Bronchus fibroblast of lung (primary cell): ENCODE results near the genes TENM4 and ANKRD42.

- RAMPAGE, long total RNA, result no peak
Measured at GRCh38 chr11:78877522-78877721, 302.8 kb upstream of the NARS2 start.

- RAMPAGE, long total RNA, result no peak
Measured at GRCh38 chr11:79049738-79050272, 391.0 kb downstream of the TENM4 start.

DNA sequence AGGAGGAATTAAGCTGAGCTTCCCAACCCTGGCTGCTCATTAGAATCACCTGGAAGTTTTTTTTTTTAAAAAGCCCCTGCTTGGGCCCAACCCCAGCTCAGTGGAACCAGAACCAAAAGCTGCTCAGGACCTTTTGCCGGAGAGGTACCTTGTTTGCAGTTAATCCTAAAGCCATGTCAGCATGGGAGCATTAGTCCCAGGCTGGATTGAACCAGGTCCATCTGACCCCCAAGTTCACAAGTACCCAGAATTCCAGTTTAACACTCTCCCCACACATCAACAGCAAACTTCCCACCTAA is 243.6 kb downstream of the TENM4 start:
- RAMPAGE, long total RNA, result no peak

GRCh38 chr11:79439182-79439977 is 1.4 kb downstream of the TENM4 start:
- RAMPAGE, long total RNA, result no peak

DNA sequence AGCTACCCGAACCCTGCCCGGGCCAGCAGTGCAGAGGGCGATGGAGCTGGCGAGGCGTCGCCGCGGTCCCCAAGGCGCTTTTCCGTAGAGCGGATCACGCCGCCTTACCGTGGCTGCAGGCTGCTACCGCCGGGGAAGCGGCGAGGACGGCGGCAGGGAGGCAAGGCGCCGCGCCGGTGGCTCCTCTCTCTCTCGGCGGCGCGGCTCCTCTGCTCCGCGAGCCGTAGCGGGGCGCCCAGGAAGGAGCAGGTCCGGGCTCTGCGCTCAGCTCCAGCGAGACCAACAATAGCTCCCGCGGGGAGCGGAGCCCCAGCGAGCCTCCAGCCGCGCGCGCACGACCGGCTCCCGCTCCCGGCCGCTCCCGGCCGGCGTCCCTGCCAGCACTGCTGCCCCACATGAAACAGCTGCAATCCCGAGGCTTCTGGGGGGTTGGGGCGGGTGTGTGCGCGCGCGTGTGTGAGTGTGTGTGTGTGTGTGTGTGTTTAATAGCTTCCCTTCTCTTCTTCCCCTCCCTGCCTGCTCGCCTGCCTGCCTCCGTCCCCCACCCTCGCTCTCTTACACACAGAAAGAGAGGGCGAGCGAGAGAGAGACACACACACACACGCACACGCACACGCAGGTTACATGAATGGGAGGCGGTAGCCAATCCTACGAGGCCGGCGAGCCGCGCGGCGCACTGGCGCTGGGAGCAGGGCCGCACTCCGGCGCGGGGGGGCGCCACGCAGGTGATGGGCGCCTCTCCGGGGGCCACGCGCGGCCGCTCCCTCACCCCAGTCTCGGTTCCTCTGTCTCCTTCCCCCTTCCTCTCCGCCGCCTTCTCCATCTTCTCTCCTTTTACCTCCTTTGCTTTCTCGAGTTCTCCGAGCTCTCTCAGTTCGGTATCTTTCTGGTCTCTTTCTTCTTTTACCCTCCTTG is at the start of gene TENM4:
TSS of gene TENM4 (minus strand) at position 630 of the 915 bp plus-strand sequence.
- RAMPAGE, long total RNA, result no peak

GRCh38 chr11:82155613-82156067 is 578.0 kb downstream of the FAM181B start:
- RAMPAGE, long total RNA, result no peak

- RAMPAGE, long total RNA, result no peak
Measured at GRCh38 chr11:82898635-82898996, 1.6 kb downstream of the PRCP start.

GRCh38 chr11:83160124-83161109 is 3.5 kb downstream of the PCF11 start:
- RAMPAGE, long total RNA, result no peak

GRCh38 chr11:83161770-83162452 is 5.0 kb downstream of the PCF11 start:
- RAMPAGE, long total RNA, result no peak

GRCh38 chr11:83192946-83193942 is at the start of gene ANKRD42:
ANKRD42 (plus strand) TSS chr11:83193712.
- RAMPAGE, long total RNA, result start-site peak on the minus strand at chr11:83193631-83193673, 30 and 19 reads in 2 replicates

- RAMPAGE, long total RNA, result no peak
Measured at GRCh38 chr11:83195038-83195572, 1.6 kb downstream of the ANKRD42 start.

GRCh38 chr11:84720132-84720583 is 907.0 kb downstream of the DLG2 start:
- RAMPAGE, long total RNA, result no peak

DNA sequence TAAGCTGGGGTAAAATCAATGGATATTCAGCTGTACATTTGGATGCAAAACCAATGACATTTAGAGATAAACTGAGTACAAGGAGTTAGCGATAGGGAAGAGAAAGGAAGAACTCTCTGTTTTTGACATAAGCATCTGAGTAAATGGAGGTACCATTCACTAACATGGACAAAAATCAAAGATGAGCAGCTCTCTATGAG is 585.6 kb downstream of the DLG2 start:
- RAMPAGE, long total RNA, result no peak

DNA sequence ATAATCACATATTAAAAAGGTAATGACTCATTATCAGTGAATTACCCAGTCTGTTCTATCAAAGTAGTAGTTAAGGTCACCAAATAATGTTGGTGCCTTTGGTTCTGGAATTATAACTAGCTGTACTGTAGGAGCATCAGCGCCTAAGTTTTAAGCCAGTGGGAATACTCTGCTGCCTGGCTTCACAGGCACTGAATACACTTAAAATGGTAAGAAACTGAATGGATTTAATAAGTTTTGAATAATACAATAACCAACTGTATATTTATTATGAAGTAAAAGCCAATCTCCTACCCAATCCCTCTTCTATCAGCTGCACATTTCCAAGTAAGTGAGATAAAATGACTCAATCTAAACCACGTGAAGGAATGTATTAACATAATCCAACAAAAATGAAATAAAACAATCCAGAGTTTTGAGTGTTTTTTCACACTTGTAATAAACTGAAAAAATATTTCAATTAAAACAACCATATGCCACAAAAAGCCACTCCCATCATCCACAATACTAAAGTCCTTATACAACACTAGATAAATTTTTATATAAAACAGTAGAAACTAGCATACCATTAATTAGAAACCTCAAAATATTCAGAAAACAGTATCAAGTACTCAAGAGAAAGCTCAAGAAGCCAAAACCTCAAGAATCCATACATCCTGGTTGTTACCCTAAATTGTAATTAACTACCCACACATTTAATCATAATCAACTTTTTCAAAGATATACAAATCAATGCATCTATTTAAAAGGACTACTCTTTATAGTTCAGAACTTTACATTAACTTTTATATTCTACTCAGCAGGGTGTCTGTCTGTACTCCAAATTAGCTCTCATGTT is 5.4 kb downstream of the CREBZF start:
- RAMPAGE, long total RNA, result no peak

DNA sequence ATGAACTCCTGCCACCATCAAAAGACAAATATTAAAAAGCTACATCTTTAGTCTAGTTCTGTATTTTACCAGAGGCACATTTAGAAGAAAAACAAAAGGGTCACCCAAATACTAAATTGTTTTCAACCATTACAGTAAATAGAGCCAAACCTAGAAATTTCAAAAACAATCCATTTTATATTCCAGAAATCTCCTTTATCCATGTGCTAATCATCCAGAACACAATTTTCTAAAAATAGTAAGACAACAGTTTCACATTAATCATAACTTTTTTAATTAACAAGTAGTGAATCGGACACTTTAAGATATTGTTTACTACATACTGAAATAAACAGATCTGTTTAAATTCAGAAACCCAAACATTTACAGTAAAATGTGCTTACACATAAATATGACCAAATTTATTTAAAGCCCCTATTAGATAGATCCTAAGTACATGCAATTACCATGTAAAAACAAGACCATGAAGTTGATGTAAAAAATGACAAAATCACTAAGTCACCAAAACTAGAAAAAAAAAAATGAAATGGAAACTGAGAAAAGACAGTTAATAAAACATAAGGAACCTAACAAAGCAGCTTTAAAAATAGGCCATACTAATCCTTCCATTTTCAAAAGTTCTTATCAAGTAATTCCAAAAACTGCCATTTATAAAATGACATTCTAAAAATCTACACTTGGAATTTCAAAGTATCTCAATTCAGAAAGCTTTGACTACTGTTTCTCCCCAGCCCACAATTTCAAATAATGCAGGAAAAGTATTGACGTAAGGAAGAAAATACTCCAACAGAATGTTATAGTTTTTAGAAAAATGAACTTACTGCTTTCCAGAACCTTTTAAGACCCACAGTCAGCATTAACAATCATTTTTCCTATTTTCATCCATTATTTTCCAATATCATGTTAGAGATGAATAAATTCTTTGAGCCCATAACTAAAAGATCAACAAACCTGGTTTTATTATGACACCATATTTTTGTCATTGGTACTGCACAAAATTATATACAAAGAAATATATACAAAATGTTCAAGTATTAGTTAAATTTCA is 3.8 kb downstream of the CREBZF start:
- RAMPAGE, long total RNA, result no peak

- RAMPAGE, long total RNA, result no peak
Measured at GRCh38 chr11:85682242-85683397, 3.4 kb downstream of the CCDC89 start.

DNA sequence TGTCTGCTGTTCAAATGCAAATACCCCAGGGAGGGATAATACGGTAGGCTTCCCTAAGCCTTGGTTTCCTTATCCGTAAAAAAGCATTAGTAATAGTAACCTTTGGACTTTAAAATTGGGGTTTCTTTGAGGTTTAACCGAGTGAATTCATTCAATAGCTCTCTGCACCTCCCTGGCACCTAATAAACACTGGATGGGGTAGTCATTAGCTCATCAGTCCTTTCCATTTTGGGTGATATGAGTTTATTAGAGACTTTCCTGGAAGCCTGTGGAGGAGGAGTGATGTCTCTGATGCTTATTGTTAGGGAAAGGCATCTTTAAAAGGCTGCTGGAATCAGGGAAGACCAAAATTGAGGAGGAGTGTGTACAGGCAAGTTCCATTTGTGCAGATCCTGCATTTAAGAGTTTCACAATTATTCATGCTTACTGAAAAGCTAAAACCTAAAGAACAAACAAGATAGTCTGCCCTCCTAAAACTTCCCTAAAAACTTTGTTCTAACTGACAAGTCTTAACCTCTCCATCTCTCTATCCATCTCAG is 62.2 kb downstream of the SYTL2 start:
- RAMPAGE, long total RNA, result no peak

- RAMPAGE, long total RNA, result no peak
Measured at GRCh38 chr11:85756230-85756550, 54.8 kb downstream of the SYTL2 start.

GRCh38 chr11:85774278-85774509 is 36.7 kb downstream of the SYTL2 start:
- RAMPAGE, long total RNA, result no peak

DNA sequence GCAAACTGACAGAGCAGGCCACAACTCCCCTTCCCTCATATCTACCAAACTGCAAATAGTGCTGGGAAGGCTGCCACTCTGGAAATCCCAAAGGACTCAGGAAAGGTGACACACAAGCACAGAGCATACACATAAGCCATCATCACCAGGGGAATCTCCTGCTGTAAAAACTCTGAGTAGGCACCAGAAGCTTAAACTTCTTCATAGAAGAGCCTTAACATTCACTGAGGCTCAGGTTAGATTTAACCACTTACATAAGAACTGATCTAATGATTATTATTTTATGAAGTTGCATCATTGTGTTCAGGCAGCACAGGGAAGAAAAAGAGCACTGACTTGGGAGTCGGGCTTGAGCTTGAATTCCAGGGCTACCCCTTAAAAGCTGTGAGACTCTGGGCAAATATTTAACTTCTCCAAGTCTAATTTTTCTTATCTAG is 15.1 kb downstream of the SYTL2 start:
- RAMPAGE, long total RNA, result no peak